Measurements from ENCODE around the genes ABHD6, PDHB, FHIT and PTPRG.

GRCh38 chr3:57816537-57817065 is 60.5 kb downstream of the SLMAP start:
- PRO-cap, result no peak

DNA sequence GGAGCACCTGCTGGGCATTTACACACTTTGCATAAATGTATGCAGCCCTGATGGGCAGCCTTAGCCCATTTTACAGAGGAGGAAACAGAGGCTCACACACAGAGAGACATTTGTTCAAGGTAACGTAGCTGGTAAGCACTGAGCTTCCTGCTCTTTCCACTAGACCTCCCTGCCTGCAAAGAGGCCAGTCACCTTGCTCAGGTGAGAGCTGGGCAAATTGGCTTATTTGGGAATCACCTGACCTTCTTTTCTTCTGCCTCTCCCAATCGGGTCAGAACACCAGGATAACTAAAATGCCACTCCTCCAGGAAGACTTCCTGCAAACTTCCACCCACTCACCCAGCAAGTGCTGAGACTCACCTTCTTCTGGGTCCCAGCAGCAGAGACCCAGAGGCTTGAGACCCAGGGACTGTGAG is 51.3 kb upstream of the FLNB start:
- PRO-cap, result no peak

DNA sequence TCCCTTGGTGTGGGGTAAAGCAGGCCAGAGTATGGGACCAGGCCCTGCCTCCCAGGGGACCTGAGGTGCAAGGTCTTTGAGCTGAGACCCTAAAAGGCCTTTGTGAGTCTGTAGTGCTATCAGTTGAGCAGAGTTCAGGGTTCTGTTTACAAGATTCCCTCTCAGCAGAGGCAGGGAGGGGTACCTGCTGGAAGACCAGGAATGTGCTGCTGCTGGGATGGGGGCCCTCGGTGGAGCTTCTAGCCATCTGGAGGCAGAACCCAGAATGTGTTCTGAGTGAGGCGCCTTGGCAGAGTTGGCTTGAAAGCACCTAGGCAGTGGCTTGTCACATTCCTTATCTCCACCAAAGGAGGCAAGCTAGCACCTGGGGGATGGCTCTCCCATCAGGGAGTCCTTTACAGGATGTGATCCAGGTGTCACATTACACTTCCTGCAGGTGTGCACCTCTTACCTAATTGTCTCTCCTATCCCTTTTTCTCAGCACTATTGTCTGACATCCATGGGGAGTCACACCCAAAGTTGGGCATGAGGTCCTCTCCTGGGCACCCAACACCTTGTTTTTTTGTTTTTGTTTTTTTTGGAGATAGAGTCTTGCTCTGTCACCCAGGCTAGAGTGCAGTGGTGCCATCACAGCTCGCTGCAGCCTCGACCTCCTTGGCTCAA is 13.1 kb downstream of the FLNB start:
- PRO-cap, result no peak

DNA sequence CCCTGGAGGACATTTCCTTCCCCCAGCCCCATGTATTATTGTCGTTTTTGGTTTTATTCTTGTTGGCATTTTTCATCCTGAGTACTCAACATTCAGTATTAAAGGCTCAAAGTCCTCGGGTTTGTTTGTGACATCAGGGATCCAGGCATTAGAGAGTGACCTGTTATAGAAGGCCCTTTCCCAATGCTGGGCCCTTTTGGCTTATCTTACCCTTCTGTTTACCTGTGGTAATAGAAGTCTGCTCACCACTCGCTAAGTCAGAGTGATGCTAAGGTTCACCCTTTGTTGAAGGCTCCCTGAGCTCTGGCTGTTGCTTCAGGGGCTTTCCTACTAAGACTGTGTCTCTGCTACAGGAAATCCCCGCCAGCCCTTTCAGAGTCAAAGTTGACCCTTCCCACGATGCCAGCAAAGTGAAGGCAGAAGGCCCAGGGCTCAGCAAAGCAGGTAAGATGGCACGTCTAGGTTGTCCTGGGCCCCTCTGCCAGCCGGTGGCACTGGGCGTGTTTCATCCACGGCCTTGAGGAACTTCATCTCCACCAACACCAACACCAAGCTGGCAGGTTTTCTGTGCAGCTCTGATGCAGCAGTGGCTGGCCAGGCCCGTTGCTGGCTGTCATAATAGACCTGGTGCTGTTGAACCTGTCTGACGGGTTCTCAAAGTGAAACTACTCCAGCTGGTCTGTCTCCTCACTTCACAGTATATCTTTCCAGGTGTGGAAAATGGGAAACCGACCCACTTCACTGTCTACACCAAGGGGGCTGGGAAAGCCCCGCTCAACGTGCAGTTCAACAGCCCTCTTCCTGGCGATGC is 99.1 kb downstream of the DNASE1L3 start:
- PRO-cap, result no peak

DNA sequence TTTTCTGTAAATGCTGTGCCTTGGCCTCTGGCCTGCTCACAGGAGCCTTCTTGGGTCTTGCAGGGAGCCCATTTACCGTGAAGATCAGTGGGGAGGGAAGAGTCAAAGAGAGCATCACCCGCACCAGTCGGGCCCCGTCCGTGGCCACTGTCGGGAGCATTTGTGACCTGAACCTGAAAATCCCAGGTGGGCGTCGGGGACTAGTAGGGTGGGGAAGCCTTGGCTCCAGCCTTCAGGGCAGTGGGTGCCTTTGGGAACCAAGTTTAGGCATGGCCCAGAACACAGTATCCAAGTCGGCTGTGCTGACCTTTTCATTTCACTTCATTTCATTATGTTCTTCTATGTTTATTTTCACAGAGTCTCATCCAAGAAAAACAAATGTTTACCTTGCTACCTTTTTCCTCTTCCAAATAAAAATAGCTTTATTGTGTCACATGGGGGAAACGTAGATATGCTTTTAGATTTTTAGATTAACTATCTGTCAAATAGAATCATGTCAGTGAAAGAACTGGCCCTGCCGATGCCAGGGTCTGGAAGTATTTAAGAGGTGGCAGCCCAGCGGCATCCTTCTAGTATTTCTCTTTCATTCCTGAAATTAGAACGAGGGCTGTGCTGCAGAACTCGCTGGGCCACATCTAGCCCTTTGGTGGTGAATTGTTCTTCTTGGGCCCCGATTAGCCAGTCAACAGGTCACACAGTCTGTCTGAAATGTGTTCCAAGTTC is 60.6 kb downstream of the DNASE1L3 start:
- PRO-cap, result no peak

GRCh38 chr3:58173220-58174048 is 37.3 kb downstream of the DNASE1L3 start:
- PRO-cap, result no peak

GRCh38 chr3:58237081-58238182 is at the start of gene ABHD6:
TSS of gene ABHD6 (plus strand) at chr3:58237792.
- PRO-cap, result bidirectional peak, plus-strand start at chr3:58237582, minus-strand start at chr3:58237455

- PRO-cap, result no peak
Observed at GRCh38 chr3:58260352-58260817, 22.8 kb downstream of the ABHD6 start.

DNA sequence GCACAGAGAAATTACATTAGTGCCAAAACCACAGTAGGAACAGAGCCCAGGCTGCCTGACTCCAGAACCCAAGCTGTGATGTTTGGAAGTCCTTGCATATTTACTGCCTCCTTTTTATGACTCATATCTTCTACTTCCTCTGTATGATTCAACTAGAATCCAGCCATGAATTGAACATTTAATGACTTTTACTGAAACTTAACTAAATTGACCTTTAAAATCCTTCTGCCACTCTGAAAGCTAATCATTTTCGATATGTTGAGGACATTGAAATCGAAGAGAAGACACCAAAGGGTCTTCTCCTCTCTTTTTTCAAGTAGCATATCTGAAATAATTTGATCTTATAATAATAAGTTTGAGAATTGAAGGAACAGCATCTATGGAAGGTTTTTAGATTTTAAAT is 33.8 kb upstream of the RPP14 start:
- PRO-cap, result no peak

- PRO-cap, result no peak
Observed at GRCh38 chr3:58422543-58423110, 11.0 kb downstream of the PDHB start.

- PRO-cap, result unidirectional peak, plus-strand start at chr3:58433462; bidirectional peak, plus-strand start at chr3:58433579, minus-strand start at chr3:58433542; bidirectional peak, plus-strand start at chr3:58434019, minus-strand start at chr3:58433812
Observed at GRCh38 chr3:58433252-58434327, at the start of gene PDHB. TSS of gene PDHB (minus strand) at chr3:58433832.

GRCh38 chr3:58492539-58493001 is 674 bp downstream of the KCTD6 start:
- PRO-cap, result no peak

- PRO-cap, result no peak
Observed at GRCh38 chr3:58679910-58680549, 13.5 kb upstream of the FAM3D start.

- PRO-cap, result no peak
Observed at GRCh38 chr3:58785106-58785422, 118.5 kb upstream of the FAM3D start.

GRCh38 chr3:59424655-59425252 is 374.9 kb upstream of the CFAP20DC start:
- PRO-cap, result no peak

DNA sequence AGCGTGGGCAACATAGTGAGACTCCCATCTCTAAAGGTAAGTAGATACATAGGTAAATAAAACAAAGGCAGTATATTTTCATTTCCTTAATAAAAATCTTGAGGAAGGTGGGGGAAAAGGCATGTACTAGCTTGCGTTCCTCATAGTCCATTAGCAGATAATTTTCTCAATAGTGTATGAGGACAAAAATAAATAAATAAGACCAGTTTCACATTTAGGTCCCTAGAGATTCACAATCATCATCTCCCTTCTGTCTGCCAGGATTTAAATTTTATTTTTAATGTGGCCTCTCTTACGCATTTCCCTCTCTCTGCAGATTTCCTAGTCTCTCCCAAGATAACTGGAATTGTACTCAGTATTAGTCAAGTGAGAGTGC is 839.1 kb downstream of the FHIT start:
- PRO-cap, result no peak

DNA sequence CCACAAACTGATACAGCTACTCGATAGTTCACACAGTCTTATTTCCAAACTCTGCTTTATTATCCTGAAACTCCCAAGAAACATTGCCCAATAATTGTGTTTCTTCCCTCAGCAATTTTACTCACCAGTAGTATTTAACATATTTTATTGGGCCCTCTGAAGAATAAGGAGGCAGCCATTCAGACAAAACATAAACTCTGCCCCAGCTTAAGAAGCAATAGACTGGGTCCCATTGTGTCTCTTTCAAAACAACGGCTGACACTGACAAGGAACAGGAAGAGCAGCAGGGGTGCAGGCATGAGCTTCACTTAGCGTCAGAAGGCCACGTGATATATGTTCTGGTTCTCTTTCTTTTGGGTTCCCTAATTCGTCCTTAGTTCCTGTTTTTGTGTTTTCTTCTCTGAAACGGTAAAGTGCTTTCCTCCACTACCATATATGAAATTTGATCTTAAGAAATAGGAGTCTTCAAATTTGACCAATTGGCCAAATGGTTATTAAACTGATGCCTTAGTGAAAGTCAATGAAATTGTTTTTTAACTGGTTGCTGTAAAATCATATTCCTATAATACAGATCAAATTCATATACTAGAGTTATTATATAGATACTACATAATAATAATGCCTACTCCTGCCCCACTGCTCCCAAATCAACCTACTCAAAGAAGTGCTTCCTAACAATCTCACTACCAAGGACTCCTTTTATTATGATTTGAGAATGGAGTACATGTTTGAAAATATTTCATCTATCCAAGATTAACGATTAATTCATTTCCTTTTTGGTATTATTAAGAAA is 242.1 kb downstream of the FHIT start:
- PRO-cap, result unidirectional peak, minus-strand start at position 263 of the sequence

- PRO-cap, result bidirectional peak, plus-strand start at chr3:61251586, minus-strand start at chr3:61251452
Observed at GRCh38 chr3:61251141-61251711, at the start of gene FHIT. TSS of gene FHIT (minus strand) at chr3:61251452.

DNA sequence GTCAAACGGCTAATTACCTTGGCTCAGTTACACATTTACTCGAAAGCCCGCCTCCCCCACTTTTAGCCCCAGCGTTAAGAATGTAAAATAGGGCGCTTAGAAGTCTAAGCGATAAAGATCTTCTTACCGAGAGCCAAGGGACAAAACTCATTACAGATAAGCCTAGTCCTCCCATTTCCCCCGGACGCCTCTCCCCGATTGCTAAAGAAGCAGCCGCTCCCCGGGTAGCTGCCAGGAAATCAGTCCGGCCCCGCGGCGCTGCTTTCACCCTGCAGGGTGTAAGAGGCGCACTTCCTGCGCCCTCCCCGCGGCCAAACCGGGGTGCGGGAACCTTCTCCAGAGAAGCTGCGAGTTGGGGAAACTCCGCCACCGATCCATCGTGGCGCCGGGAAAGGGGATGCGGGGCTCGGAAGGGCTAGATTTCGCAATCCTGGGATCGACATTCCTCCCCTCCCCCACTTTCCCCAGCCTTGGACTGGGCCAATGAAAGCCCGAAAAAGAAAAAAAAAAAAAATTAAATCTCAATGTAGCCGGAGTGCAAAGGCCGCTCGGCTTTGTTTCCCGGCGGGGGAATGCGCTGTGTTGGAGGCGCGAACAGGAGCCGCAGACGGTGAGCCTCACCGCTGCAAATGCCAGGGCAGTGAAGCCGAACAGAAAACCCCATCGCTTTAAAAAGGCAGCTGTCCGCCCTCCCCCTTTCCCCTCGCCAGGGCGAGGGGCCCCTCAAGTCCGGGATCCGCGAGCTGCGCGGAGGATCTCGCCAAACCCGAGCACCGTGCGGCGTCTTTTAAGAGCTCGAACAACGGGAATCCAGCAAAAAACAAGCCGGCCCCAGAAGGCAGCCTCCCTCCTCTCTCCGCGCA is 666 bp upstream of the PTPRG start:
- PRO-cap, result bidirectional peak, plus-strand start at position 339 of the sequence, minus-strand start at position 200 of the sequence

DNA sequence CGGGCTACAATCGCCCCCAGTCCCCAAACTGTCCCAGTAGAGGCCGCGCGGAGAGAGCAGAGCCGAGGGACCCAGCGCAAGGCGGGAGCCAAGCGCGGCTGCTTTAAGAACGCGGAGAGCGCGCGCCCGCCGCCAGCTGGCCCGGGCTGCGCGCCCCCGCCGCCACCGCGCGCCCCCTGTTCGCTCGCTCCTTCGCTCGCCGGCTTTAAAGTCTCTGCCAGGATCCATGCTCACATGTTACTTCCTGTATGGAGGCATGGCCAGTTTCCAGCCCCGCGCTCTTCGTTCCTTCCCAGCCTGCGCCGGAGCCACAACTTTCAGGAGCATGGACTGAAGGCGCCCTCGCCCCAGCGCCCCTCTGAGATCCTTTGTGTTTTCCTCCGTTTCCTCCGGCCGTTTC is at the start of gene PTPRG:
PTPRG (plus strand) TSS at position 235 of the 400 bp plus-strand sequence.
- PRO-cap, result bidirectional peak, plus-strand start at position 235 of the sequence, minus-strand start at position 105 of the sequence

Data from REH cell (cell line).